Diencephalon (tissue), 2 donors: Measurements from ENCODE around the genes PP2D1, SGO1 and UBE2E2.

- RAMPAGE, long total RNA = no peak
Observed at GRCh38 chr3:18499162-18499773, 74.1 kb upstream of the SATB1 start.

- RAMPAGE, long total RNA = no peak
Observed at GRCh38 chr3:18725417-18726345, 300.5 kb upstream of the SATB1 start.

DNA sequence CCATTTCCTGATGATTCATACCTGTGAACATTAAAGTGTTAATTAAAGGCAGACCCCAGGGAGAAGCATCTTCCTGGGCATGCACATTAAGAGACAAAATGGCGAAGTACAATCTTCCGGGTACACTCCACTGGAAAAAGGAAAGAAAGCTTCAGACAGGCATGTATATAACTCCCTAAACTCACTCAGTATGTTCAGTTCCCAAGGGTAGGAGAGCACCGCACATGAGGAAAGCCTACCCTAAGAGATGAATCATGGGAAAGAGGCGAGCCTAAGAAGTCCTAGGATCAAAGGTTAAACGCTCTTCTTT is 17.4 kb upstream of the KCNH8 start:
- RAMPAGE, long total RNA = no peak

DNA sequence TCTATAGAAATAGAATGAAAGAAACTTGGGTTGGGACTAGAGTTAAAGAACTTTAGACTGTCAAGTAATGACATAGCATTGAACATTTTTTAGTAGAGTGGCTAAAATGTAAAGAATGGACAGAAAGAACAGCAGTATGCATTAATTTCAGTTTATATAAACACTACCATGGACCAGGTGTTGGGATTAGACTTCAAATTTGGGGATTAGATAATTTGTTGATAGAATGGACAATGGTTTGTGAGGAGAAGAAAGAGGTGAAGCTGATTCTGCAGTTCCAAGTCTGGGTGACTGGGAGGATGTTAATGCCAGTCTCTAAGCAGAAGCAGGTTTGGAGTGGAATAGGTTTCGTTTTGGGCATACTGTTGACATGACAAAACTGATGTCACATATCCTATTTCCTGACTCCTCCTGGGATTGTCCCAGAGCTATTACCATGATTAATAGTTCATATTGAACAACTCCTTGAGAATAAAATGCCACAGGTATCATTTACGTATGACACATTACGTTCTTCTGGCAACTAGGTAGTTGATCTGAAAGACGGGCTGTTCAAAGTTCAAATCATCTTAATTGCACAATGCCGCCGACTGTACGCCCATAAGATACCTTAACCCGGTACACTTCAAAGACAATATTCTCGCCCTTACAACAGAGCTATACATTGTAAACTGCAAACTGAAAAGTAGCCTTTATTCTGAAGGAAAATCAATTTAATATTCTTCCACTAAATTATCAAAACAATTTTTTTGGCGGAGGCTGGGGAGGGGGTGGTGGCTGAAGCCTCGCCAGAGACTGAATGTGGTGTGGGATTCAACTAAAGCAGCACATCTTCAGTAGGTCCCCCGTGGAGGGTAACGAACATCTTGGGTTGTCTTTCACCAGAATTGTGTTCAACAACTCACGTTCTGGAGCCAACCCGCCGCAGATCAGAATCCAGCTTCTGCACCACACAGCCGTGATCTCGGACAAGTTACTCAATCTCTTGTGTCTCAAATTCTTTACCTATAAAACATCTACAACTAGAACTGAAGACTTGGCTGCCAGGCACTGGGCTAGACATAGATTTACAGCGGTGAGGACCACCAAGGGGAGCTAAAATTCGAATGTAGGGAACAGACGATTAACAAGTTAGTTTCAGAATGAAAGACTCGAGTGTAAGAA is 1.3 kb upstream of the RAB5A start:
- RAMPAGE, long total RNA = no peak

- RAMPAGE, long total RNA = no peak
Observed at GRCh38 chr3:20012001-20012490, at the start of gene PP2D1. Gene PP2D1, minus strand, starts transcription at chr3:20012264.

DNA sequence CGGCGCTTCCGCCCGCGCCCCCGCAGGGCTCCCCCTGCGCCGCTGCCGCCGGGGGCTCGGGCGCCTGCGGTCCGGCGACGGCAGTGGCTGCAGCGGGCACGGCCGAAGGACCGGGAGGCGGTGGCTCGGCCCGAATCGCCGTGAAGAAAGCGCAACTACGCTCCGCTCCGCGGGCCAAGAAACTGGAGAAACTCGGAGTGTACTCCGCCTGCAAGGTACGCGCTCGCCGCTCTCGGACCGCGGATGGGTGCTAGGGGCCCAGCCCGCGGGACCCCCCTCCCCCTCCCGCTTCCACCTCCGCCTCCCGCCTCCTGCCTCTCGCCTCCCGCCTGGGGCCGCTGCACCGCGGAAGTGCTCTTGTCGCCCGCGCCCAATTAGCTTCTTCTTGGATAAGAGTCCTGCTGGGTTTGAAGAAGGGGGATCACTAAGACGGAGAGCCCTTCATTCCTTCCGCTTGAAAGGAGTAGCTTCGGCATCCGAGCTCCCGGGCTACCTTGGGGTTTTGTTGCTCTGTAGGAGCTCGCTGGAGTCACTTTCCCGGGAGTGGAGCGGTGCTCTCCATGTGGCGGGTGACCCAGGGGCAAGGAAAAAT is 416 bp downstream of the KAT2B start:
- RAMPAGE, long total RNA = no peak

DNA sequence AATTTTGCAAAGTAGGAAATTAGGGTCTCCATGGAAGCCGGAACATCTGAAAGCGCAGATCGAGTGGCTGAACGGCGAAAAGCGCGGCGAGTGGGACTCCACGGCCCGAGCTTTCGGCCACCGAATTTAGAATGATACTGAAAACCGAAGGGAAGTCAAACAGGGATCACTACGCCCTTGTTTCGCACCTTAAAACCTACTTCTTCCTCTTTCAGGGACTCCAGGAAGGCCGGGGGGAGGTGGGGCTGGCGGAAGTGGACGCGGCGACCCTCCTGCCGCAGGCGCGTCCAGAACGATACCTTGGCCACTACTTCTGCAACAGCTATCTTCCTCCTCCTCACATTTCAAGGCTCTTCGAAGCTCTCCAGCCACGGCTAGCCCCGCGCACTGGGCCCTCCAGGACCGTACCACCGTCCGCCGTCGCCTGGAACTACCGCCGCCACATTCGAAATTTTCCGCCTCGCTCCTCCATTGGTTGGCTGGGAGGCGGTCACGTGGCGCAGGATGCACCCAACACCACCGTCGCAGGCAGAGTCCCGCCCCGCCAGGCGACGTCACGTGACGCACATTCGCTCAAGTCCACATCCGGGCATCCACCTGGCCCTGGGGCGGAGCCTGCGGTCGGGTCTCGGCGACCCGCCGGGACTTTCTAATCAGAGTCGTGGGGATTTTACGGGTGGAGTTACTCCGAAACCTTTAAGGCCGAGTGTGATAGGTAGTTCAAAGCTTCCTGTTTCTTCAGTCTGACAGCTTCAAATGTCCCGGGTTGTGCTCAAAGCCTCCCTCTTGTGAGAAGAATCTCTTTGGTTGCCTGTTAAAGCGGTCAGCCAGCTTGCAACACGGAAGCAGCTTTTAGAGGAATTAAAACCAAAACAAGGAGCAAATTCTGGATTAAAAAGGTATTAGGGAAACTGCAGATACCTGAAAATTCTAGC is at the start of gene SGO1:
SGO1 (minus strand) TSS at position 447 of the 935 bp plus-strand sequence.
- RAMPAGE, long total RNA = no peak

- RAMPAGE, long total RNA = no peak
Observed at GRCh38 chr3:20236377-20236959, 50.5 kb upstream of the SGO1 start.

DNA sequence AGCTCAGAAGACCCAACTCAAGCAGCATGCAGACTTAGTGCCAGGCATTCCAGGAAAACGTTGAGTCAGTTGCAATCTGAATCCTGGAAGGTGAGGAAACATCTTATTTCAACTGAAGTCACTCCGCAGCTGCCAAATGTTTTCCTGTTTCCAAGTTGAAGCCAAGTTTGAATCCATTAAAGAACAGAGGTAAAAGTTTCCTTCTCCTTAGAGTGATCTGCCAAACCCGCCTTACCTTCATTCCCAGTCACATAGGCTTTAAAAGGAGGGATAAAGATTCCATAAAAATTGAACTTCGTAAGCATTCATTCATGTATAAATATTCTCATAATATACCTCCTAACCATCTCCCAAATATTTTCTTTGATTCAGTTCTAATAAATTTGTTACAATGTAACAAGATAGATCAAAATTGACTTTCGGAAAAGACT is 126.3 kb downstream of the ZNF385D start:
- RAMPAGE, long total RNA = no peak

DNA sequence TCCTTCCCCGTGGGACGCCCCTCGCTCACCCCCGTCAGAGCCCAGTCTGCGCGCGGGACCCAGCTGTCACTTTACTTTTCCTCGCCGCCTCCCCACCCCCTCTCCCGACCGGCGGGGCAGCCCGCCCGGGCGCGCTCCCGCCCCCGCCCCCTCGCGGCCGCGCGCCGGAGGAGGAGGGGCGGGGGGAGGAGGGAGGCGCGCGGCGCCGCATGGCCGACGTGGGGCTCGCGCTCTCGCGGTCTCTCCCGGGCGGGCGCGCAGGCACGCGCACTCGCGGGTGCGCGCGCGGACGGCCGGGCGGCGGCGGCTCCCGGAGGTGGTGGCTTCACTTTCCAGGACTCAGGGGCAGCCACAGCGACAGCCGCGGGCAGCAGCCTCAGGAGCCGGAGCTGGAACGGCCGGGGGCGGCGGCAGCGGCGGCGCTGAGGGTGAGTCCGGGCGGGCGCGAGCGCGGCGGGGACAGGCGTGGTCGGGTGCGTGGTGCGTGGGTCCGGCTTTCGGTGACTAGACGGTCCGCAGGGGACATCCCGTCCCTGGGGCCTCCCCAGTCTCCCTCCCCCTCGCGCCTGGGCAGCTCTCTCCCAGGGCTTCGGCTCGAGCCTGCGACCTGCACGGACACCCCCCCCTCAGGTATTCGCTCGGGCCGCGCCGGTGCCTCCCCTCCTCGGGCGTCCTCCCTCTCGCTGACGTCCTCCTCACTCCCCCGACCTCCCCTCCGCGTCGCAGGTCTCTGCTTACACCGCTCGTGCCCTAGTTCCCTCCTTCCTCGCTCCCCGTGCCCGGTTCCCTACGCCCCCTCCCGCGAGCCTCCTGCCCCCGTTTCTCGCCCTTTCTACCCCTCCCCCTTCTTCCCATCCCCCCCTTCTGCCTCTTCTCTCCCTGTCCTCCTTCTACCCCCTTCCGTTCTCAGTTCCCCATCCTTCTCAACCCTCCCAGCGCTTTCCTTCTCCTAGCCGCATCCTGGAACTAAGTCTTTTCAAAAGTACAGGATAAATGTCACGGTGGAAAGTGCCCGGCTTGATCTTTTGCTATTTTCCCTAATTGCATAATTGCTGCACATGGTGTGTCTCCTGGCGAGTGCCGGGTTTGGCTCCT is at the start of gene UBE2E2:
UBE2E2 (plus strand) TSS at position 493 of the 1,095 bp plus-strand sequence.
- RAMPAGE, long total RNA = no peak

DNA sequence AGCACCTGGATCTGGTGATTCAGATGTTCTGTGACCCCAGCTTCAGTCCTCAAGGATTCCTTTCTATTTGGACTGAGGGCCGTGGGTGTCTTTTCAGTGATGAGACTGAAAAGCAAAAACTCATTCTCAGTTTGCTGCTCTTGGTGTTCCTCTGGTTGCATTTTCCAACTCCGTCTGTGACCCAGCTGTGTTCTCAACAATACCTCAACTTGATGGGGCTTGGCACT is 142.6 kb upstream of the UBE2E1 start:
- RAMPAGE, long total RNA = no peak

GRCh38 chr3:23740296-23741004 is 65.3 kb upstream of the UBE2E1 start:
- RAMPAGE, long total RNA = no peak

GRCh38 chr3:24100869-24101442 is 155.9 kb downstream of the NR1D2 start:
- RAMPAGE, long total RNA = no peak

GRCh38 chr3:24340189-24340702 is 154.4 kb downstream of the THRB start:
- RAMPAGE, long total RNA = no peak

GRCh38 chr3:24373085-24373812 is 121.4 kb downstream of the THRB start:
- RAMPAGE, long total RNA = no peak

GRCh38 chr3:24495371-24496228 is 950 bp upstream of the THRB start:
- RAMPAGE, long total RNA = no peak

DNA sequence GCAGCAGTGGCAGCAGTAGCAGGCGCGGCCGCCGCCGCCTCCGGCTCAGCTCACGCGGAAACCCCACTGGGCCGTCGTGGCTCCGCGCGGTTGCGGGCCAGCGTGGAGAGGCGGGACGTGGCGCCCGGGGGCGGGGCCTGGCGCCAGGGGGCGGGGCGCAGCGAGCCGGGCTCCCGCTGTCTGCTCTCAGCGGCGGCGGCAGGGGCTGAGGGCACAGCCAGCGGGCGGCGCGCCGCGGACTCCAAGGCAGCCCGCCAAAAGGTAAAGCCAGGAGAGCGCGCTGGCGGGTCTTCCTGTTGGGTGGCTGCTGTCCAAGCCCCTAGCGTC is 334.5 kb upstream of the THRB start:
- RAMPAGE, long total RNA = start-site peak on the plus strand centred at position 195 of the sequence, 82 bp wide, 59 and 476 reads in 2 replicates

GRCh38 chr3:24829470-24829918 is 334.8 kb upstream of the THRB start:
- RAMPAGE, long total RNA = no peak

GRCh38 chr3:25430355-25430755 is 2.3 kb downstream of the RARB start:
- RAMPAGE, long total RNA = no peak

DNA sequence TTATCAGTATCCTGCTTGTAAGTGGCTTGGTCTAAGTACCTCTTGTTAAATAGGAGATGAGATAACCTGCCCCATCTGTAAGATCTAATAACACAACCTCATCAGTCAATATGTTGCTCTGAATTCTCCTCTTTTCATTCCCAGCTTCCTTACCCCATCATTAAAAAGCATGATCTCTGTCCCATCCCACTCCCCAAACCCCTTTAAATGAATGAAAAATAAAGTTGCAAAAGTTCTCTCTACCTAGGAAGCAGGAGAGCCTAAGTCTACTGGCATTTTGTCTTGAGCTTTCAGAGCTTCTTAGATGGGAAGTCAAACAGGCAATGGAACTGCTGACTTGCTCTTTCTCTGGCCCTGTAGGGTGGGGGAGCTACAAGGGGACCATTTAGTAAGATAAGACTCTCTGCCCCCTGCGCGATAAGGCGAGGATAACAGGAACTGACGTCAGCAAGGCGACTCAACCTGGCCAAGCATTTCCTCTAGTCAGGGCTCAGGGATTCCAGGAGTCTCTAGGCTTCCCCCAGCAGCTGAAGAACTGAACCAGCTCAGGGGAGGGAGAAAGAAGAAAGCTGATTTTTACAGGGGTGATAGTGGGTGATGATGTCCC is 5.7 kb downstream of the RARB start:
- RAMPAGE, long total RNA = no peak